Measurements from ENCODE around the gene TLR8.

DNA sequence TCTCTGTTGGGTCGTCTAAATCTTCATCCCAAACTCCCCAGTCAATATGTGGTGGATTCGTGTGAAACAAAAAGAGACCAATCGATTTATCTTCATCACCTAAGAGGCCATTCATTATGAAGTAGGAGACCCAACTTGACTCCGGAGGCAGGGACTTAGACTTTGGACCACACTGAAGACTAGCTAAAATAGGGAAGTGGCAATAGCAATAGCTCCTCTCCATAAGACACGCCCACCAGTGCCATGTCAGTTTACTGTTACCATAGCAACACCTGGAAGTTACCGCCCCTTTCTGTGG, 163.4 kb downstream of the PRKX start:
- RRBS: no CpG with 5 or more reads among the region's 6 CpGs

DNA sequence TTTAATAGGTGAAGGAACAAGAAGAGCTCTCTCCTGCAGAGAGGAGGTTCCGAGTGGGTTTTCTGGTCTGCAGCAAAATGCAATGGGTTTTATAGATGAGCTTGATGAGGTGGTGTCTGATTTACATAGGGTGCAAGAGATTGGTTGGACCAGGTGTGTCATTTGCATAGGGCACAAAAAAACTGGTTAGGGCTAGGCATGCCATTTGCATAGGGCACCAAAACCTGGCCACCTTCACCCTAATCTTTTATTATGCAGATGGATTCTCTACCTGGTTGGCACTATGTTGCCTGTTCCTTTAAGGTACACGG, 94.4 kb upstream of the PRKX start:
- RRBS: no CpG with 5 or more reads among the region's 2 CpGs

- RRBS: no CpG with 5 or more reads among the region's 58 CpGs
Observed at GRCh38 chrX:3843192-3843635, 129.8 kb upstream of the PRKX start.

DNA sequence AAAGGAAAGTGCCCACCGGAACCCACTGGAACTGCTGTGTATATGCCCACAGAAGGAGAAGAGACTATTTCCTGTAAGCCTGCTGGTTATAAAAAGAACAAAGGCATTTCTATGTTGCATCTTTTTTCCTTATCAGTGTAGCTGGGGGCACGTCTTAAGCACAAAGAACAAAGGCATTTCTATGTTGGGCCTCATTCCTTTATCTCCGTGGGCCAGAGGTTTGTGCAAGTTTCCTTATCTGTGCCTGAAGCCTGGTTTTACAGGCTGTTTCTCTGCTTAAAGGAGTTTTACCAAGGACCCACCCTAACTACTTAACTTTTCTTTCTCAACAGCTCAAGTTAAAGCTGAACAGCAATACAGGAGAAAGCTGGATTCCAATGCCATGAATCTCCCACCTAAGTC, 1176.6 kb downstream of the NLGN4X start:
- RRBS: no CpG with 5 or more reads among the region's 3 CpGs

DNA sequence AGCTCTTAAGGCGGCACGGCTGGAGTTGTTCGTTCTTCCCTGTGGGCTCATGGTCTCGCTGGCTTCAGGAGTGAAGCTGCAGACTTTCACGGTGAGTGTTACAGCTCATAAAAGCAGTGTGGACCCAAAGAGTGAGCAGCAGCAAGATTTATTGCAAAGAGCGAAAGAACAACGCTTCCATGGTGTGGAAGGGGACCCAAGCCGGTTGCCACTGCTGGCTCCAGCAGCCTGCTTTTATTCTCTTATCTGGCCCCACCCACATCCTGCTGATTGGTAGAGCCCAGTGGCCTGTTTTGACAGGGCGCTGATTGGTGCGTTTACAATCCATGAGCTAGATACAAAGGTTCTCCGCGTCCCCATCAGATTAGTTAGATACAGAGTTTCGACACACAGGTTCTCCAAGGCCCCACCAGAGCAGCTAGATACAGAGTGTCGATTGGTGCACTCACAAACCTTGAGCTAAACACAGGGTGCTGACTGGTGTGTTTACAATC, 154.9 kb upstream of the VCX3A start:
- RRBS: no CpG with 5 or more reads among the region's 14 CpGs

GRCh38 chrX:8681390-8681659, 50.6 kb downstream of the ANOS1 start:
- RRBS: no CpG with 5 or more reads among the region's 3 CpGs

- RRBS: no CpG with 5 or more reads among the region's 24 CpGs
Observed at GRCh38 chrX:9033062-9033640, 776 bp downstream of the FAM9B start.

- RRBS: no CpG with 5 or more reads among the region's 12 CpGs
Observed at GRCh38 chrX:9560319-9560781, 95.5 kb downstream of the TBL1X start.

DNA sequence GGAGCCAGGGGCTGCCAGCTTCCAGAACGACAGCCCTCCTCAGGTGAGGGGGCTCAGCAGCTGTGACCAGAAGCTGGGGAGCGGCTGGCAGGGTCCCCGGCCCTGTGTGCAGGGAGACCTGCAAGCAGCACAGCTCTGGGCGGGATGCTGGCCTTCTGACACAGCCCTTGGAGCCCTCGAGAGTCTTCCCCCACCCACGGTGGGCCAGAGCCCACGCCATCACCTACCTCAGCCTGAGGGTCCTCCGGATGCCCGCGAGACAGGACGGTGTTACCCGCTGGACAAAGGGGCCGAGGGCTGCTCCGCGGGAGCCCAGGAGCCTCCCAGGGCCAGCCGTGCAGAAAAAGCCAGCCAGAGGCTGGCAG, 71.9 kb upstream of the CLDN34 start:
- RRBS: no CpG with 5 or more reads among the region's 16 CpGs

- RRBS: under 1% methylated on average over 13 of the region's 40 CpGs
Observed at GRCh38 chrX:10016110-10016955, 49.2 kb downstream of the CLDN34 start.

DNA sequence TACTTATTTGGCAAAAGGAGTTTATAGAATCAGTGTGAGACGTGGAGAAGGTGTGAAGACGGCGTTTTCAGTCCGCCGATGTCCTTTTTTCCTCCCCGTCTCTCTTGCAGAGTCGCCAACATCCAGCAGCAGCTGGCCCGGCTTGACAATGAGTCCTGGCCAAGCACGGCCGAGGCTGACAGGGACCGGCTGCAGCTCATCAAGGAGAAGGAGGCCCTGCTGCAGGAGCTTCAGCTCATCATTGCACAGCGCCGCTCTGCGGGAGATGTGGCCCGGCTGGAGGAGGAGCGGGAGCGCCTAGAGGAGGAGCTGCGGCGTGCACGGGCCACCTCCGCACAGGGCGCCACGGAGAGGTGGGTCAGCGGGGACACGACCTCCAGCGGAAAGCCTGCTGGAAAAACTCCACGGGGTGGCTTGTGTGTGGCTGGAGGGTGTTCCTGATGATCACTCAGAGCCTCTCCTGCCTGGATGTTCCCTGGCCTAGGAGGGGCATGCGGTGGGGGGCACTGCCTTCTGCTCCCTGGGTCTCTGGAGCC, 47.0 kb upstream of the CLCN4 start:
- RRBS: 96% methylated on average over 8 of the region's 28 CpGs

- RRBS: no CpG with 5 or more reads among the region's 12 CpGs
Observed at GRCh38 chrX:10833323-10834024, 213.1 kb upstream of the MID1 start.

DNA sequence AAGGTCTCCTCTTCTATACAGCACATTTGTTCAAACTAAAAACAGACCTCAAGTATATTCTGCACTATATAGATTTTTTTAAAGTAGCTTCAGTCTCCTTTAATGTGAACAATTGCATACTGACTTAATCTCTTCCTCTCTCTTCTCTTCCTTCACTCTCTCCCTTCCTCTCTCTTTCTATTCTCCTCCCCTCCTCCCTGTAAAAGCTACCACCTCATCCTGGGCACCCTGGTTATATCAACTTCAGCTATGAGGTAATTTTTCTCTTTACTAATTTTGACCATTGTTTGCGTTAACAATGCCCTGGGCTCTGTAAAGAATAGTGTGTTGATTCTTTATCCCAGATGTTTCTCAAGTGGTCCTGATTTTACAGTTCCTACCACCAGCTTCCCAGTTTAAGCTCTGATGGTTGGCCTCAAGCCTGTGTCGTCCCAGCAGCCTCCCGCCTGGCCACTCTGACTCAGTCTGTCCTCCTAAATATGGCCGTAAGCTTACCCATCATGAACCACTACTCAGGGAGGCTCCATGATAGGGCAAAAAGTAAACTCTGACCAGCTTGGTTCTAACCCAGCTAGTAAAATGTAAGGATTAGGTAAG, 3.5 kb downstream of the AMELX start:
- RRBS: no CpG with 5 or more reads among the region's 4 CpGs

DNA sequence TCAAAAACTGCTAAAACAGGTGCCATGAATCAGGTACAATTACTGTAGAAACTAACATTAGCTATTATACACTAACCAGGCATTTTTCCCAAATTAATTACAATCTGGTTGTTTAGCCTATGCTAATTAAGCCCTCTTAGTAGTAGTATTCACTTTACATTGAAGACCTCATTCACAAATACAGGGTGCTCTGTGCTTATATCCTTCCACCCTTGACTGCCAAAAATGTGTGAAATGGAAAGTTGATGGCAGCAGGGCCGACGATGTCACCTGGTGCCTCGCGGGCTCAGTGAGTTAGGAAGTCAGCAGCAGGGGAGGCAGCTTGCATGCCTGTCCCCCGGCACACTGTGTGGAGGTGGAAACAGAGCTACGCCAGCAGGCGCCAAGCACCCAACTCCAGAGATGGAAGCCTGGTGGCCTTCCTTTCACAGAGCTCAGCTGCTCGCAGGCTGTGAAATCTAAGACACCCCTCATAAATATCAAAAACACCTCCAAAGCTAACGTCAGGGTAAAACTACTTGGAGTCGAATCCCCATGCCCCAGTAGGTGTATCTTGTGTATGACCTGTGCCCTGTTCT, 8.4 kb downstream of the MSL3 start:
- RRBS: no CpG with 5 or more reads among the region's 10 CpGs

GRCh38 chrX:12906559-12906836, at the start of gene TLR8:
TSS of gene TLR8 (plus strand) at chrX:12906620.
- RRBS: no CpG with 5 or more reads among the region's 5 CpGs

DNA sequence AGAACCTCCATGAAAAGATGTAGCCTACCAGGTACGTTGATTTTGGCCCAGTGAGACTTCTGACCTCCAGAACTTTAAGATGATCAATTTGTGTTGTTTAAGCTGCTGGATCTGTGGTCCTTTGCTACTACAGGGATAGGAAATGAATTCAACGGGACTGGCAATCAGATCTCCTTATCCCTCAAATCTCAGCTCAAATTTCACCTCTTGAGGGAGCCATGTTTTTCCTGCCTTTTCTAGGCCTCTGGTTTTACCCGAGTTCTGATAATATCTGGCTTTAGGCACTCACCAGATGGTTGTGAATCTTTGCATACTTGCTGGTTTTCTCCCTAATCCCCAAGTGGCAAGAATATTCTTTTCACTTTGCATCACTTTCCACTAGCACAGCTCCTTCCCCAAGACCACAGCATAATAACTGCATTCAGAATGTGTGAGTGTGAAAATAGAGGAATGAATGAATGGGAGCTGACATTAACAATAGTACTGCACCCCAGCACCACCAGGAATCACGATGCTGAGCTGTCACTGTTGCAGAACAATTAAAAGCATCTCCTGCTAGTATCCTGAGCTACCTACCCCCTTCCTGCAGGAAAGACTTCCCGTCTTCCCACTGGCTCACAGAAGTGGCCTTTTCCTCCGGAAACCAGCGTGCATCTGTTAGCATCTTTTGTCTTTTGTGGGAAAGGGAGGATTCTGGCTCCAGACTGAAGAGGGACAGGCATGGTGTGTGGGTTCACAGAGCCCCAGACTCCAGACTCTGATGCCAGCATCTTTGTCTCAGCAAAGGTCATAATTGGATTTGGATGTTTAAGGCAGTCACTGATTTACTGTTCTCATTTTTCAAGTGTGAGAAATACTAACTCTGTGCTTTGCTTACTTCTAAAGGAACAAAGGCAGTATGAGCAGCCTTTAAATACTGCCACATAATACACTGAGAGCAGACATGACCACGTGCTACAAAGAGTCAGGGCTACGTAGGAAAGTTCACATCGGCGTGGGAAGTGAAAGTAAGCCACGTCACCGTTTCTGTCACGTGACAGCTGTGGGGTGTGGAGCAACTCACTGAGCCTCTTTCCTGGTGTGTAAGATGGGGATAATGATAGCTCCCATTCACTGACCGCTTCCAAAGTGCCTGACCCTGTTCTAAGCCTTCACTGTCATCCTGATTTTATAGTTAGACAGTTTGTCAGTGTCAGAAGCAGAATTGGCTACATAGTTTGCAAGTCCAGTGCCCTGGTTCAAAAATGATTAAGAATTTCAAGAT, 25.2 kb upstream of the TMSB4X start:
- RRBS: no CpG with 5 or more reads among the region's 15 CpGs

- RRBS: no CpG with 5 or more reads among the region's 2 CpGs
Observed at GRCh38 chrX:12974232-12974521, 733 bp upstream of the TMSB4X start.

GRCh38 chrX:12977737-12978600, 3.1 kb downstream of the TMSB4X start:
- RRBS: no CpG with 5 or more reads among the region's 18 CpGs

Data from epithelial cell of prostate (primary cell).